Mammary epithelial cell (primary cell): ENCODE results near the gene C19orf12.

DNA sequence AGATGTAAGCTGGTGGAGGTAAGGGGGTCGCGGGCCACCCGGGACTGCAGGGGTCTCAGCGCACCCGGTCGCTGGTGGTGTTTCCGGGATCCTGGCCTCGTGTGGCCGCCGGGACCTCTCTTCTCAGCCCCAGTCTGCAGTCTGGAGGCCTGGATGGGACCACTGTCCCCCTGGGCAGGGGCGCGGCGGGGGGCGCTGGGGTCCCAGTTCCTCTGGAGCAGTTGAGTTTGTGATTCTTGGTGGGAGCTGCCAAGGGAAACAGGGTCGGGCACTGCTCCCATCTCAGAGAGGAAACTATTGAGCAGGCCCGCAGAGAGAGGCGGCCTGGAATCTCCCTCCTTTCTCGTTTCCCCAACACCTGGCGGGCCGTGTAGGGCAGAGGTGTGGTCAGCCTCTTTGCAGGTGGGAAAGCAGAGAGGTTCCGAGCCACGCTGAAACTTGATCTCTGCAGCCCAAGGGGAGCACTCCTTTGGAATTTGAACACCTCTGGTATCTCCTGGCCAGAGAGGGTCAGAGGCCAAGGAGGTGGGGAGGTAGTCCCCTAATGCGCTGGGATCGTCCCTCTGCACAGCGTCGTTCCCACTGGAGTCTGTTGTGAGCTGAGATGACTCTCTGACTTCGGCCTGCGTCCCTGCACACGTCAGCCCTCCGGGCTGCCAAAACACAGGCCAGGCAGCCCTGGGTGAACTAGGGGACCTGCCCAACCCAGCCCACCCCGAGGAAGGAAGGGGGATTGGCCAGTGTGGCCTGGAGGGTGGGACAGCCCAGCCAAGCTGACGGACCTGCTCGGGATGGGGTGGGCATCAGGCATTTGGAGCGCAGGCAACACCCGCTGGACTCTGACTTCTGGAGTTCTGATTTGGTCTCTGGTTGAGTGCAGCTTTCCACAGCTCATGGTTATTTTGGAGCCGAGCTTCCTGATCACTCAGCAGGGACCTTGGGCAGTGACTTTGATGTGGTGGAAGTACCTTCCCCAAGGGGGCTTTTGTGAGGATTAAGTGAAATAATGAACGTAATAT is 826 bp downstream of the PLEKHF1 start:
- CAGE, long polyA plus RNA, result no peak
- RRBS, result under 1% methylated on average over 3 of the region's 37 CpGs

DNA sequence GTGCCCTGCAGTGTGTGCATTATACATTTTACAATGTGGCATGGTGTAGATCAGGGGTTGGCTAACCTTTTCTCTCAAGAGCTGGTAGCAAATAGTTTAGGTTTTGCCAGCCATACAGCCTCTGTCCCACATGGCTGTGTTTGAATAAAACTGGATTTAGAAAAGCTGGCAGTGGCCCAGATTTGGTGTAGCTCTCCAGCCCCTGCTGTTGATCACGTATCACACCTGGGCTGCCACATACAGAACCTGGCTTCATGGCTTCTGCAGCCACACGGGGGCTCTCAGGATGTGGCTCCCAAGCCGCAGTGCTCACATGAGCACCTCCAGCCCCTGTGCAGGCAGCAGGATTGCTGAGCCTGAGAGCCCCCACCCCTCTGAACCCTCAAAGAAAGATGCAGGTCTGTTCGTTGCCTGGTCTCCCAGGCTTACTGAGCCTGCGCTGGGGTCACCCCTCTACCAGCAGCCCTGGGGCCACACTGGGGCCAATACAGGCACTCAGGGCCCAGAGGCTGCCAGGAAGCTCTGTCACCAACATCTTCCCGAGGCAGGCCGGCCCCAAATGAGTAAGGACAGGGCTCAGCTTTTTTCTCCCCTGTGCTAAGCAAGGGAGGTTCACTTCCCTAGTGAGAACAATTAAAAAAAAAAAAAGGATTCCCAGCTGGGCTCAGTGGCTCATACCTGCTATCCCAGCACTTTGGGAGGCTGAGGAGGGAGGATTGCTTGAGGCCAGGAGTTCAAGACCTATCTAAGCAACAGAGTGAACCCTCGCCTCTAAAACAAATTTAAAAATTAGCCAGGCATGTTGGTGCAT is 2.7 kb downstream of the PLEKHF1 start:
- CAGE, long polyA plus RNA, result no peak
- RRBS, result no CpG with 5 or more reads among the region's 8 CpGs

GRCh38 chr19:29671193-29672229 is 6.2 kb downstream of the PLEKHF1 start:
- CAGE, long polyA plus RNA, result no peak
- RRBS, result no CpG with 5 or more reads among the region's 18 CpGs

- CAGE, long polyA plus RNA, result no peak
- RRBS, result 97% methylated on average over 2 of the region's 16 CpGs
Measured at GRCh38 chr19:29680478-29680954, 15.3 kb downstream of the PLEKHF1 start.

GRCh38 chr19:29706378-29707218 is 8.5 kb downstream of the C19orf12 start:
- CAGE, long polyA plus RNA, result no peak
- RRBS, result no CpG with 5 or more reads among the region's 14 CpGs

DNA sequence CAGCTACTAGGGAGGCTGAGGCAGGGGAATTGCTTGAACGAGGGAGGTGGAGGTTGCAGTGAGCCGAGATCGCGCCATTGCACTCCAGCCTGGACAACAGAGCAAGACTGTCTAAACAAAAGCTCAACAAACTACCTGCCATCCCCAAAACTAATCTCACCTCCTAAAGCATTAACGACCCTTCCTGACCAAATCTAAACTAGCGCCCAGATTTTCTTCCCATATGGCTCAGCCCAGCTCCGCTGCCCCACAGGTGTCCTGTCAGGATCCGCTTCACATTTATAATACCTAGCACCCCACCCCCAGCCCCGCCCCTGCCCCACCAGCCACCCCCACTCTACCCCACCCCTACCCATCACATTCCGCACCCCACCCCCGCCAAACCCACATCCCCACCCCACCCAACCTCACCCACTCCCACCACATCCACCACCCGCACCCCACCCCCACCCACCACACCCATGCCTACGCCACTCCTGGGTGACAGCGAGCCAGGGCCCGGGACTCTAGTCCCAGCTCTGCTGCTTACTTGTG is 616 bp downstream of the C19orf12 start:
- CAGE, long polyA plus RNA, result no peak
- RRBS, result 0% methylated on average over 1 of the region's 15 CpGs

GRCh38 chr19:29714912-29716019 is at the start of gene C19orf12:
TSS of gene C19orf12 (minus strand) at chr19:29715261.
- CAGE, long polyA plus RNA, result no peak
- RRBS, result 1% methylated on average over 47 of the region's 79 CpGs

- CAGE, long polyA plus RNA, result no peak
- RRBS, result no CpG with 5 or more reads among the region's 11 CpGs
Measured at GRCh38 chr19:29941599-29942063, 408 bp upstream of the URI1 start.

DNA sequence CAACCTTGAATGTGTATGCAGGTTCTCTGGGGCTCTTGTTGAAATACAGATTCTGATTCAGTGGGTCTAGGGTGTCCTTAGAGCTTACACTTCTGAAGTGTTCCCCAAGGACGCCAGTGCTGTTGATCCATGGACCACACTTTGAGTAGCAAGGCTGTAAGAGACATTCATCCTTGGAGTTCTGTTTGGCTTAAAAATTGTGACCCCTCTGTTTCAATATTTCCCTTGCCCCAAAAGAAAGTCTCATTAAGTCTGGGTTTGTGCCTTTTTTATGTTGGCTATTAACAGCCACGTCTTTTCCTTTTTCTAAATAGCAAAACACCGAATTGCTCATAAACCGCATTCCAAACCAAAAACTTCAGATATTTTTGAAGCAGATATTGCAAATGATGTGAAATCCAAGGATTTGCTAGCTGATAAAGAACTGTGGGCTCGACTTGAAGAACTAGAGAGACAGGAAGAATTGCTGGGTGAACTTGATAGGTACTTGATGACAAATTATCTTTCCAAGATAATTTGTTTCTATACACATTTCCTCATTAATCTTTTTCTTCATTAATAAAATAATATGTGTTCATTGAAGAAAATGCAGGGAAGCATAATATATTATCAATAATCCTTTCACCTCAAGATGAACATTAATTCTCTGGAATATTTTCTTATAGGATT is 65.3 kb downstream of the URI1 start:
- CAGE, long polyA plus RNA, result no peak
- RRBS, result no CpG with 5 or more reads among the region's 5 CpGs

- CAGE, long polyA plus RNA, result no peak
- RRBS, result no CpG with 5 or more reads among the region's 1 CpG
Measured at GRCh38 chr19:30161250-30161449, 211.0 kb upstream of the ZNF536 start.

DNA sequence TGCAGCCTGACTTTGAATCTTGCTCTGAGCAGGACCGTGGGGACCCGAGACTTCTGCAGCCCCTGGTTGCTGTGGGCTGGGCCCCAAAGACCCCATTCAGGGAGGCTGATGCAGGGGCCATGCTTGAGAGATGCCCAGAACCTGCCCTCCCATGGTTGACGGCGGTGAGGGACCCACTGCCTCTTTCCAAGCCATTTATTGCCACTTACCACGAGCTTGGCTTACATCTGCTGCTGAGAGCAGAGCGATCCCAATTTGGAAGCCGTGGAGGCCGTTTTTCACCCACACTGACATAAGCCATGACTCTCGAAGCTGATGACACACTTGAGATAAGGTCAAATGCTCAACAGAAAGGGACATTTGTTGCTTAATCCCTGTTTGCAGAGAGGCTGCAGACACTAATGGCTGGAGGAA is 15.1 kb downstream of the ZNF536 start:
- CAGE, long polyA plus RNA, result no peak
- RRBS, result no CpG with 5 or more reads among the region's 9 CpGs

- CAGE, long polyA plus RNA, result no peak
- RRBS, result no CpG with 5 or more reads among the region's 9 CpGs
Measured at GRCh38 chr19:30924706-30925066, 424.6 kb downstream of the TSHZ3 start.

GRCh38 chr19:31263288-31263805 is 85.9 kb downstream of the TSHZ3 start:
- CAGE, long polyA plus RNA, result no peak
- RRBS, result no CpG with 5 or more reads among the region's 9 CpGs

GRCh38 chr19:31339267-31339799 is 9.9 kb downstream of the TSHZ3 start:
- CAGE, long polyA plus RNA, result no peak
- RRBS, result no CpG with 5 or more reads among the region's 9 CpGs

- CAGE, long polyA plus RNA, result no peak
- RRBS, result no CpG with 5 or more reads among the region's 7 CpGs
Measured at GRCh38 chr19:31340441-31340763, 8.8 kb downstream of the TSHZ3 start.

GRCh38 chr19:31349922-31350558 is 804 bp upstream of the TSHZ3 start:
- CAGE, long polyA plus RNA, result no peak
- RRBS, result 1% methylated on average over 38 of the region's 66 CpGs

GRCh38 chr19:31889817-31890101 is 455.7 kb upstream of the ZNF507 start:
- CAGE, long polyA plus RNA, result no peak
- RRBS, result no CpG with 5 or more reads among the region's 5 CpGs

DNA sequence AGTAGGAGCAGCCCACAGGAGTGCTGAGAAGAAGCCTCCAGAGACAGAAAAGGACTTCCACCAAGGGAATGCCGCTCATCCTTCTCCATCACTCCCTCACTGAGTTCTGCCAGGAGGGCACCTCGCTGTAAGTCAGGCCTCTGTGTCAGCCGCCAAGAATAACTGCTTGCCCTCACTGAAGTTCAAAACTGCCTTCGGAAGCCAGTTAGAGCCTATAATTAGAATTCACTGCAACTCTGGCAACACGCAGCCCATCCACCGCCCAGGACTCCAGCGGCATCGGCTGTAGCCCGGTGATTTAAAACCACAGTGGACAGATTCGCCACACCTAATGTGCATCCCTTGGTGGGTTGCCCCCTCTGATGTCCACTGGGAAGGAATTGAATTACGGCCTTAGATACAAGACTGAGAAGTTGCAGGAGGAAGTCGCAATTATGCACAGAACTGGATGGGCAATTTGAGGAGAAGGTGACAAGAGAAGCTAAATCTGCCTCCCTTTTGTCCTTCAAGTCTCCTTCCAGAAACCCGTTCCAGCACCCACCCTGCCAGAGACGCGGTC is 281.7 kb upstream of the ZNF507 start:
- CAGE, long polyA plus RNA, result no peak
- RRBS, result no CpG with 5 or more reads among the region's 15 CpGs

DNA sequence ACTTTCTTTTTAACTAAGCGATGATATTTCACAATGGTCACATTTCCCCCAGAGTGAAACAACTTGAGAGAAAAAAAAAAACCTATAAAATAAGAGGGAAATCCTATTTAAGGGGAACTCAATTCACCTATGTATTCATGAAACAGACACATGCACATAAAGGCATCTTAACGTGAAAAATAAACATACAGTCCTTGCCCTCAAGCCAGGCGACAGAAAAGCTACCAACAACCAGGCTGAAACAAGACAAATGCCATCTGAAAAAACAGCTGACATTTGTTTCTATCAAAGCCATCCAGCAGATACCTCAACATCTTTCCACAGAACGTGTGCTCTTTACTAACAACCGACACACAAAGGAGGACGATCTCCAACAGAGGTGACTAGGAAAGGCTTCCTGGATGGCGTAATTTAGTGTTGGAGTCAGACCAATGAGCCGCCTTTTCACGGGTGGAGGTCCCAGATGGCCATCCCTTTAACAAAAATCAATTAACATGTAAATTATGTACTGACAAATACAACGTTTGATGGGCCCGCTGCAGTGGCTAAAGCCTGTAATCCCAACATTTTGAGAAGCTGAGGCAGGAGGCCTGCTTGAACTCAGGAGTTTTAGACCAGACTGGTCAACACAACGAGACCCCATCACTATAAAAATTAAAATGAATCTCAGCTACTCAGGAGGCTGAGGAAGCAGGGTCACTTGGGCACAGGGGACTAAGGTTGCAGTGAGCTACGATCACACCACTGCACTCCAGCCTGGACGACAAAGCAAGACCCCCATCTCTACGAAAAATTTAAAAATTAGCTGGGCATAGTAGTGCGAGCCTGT is 1.4 kb upstream of the DPY19L3 start:
- CAGE, long polyA plus RNA, result no peak
- RRBS, result no CpG with 5 or more reads among the region's 16 CpGs

- CAGE, long polyA plus RNA, result no peak
- RRBS, result no CpG with 5 or more reads among the region's 6 CpGs
Measured at GRCh38 chr19:32649904-32650157, 25.1 kb downstream of the ANKRD27 start.